Spinal cord (tissue), 3 donors: ENCODE measurements around the gene PLK4.

- PRO-cap: no peak
- RAMPAGE, long total RNA: no peak
Measured at GRCh38 chr4:121817200-121818492, 6.0 kb downstream of the CCNA2 start.

DNA sequence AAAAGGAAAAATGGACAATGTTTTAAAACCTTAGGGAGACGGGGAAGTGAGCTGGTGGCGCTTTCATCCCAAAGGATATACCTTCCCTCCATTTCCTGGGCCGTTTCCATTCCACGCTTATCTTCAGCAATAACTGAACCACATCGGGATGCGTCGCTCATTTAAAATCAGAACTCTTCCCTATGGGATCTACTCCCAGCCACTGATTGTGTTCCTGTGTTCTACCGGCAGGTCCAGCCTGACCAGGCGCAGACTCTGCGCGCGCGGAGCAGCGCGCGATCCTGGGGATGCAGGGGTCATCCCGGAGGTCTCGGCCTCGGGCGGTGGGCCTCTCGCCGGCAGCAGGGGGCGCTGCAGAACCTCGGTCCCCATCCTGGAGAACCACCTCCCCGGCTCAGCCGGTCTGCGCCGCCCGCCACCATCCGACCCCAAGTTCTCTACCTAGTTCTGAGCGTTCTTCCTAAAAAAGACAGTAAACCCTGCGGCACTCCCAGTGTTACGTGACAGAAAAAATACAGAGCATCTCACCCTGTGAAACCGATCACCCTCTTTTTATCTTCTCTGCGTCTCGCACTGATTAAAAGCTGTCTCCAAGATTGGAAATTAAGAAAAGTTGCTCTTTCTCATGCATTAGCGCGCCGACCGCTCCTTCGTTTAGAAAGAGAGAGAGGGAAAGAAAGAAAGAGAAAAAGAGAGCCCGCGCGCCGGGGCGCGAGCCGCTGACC is 1.7 kb downstream of the TRPC3 start:
- PRO-cap: no peak
- RAMPAGE, long total RNA: no peak

- PRO-cap: no peak
- RAMPAGE, long total RNA: no peak
Measured at GRCh38 chr4:122347345-122347991, 31.3 kb upstream of the ADAD1 start.

- PRO-cap: no peak
- RAMPAGE, long total RNA: no peak
Measured at GRCh38 chr4:122458458-122458837, 1.9 kb upstream of the IL2 start.

GRCh38 chr4:122700078-122700716 is 32.3 kb upstream of the BBS12 start:
- PRO-cap: no peak
- RAMPAGE, long total RNA: no peak

DNA sequence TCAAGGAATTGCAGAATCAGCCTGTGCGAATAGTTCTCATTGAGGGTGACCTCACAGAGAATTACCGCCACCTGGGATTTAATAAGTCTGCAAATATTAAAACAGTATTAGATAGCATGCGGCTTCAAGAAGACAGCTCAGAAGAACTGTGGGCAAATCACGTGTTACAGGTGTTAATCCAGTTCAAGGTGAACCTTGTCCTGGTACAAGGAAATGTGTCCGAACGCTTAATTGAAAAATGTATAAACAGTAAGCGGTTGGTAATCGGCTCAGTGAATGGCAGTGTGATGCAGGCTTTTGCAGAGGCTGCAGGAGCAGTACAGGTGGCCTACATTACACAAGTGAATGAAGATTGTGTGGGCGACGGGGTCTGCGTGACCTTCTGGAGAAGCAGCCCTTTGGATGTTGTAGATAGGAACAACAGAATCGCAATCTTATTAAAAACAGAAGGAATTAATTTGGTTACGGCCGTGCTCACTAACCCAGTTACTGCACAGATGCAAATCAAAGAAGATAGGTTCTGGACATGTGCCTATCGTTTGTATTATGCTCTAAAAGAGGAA is 10.5 kb downstream of the BBS12 start:
- PRO-cap: no peak
- RAMPAGE, long total RNA: no peak

DNA sequence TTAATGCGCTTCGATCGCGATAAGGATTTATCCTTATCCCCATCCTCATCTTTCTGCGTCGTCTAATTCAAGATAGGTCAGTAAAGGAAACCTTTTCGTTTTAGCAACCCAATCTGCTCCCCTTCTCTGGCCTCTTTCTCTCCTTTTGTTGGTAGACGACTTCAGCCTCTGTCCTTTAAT is 658 bp upstream of the FGF2 start:
- PRO-cap: no peak
- RAMPAGE, long total RNA: no peak

DNA sequence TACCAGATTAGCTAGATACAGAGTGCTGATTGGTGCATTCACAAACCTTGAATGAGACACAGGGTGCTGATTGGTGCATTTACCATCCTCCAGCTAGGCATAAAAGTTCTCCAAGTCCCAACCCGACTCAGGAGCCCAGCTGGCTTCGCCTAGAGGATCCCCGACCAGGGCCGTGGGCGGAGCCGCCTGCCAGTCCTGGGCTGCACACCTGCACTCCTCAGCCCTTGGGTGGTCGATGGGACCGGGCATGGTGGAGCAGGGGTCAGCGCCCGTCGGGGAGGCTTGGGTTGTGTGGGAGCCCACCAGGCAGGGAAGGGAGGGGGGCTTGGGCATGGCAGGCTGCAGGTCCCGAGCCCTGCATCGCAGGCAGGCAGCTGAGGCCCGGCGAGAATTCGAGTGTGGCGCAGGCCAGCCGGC is 38.6 kb downstream of the SPRY1 start:
- PRO-cap: no peak
- RAMPAGE, long total RNA: no peak

DNA sequence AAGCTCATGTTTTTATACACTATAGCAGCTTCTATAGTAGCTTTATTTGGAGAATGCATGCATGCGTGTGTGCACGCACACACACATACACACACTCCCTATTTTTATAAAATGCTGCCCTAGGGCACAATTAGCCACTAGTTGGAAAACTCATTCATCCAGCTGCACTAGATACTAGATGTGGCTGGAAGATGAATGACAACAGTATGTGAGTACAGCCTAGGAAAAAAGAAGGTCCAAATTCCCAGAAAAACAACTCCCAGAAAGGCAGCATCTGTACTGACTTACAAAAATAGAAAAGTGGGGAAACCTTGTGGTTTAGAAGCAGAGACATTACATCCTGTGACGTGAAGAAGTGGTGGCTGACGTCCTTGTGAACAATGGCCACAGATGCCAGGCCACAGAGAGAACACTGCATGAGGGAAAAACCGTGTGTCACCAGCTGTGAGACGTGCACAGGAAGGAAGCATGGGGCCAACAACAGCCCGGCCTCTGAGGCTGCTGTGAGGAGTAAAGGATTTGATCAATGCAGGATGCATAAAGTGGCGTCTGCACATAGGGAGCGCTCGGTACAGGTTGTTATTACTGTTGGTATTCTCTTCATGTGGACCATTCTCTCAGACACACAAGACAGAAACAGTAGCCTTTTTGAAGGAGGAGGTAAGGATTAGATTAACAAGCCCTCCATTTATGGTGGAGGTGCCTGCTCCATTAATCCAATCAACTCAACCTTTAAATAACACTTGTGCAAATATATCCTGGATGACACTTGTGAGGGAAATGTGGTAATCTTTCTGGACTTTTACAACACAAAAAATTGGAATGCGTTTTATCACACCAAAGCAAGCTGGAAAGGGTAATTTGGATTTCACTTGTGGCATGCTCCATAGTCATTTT is 81.3 kb downstream of the SPRY1 start:
- PRO-cap: no peak
- RAMPAGE, long total RNA: no peak

DNA sequence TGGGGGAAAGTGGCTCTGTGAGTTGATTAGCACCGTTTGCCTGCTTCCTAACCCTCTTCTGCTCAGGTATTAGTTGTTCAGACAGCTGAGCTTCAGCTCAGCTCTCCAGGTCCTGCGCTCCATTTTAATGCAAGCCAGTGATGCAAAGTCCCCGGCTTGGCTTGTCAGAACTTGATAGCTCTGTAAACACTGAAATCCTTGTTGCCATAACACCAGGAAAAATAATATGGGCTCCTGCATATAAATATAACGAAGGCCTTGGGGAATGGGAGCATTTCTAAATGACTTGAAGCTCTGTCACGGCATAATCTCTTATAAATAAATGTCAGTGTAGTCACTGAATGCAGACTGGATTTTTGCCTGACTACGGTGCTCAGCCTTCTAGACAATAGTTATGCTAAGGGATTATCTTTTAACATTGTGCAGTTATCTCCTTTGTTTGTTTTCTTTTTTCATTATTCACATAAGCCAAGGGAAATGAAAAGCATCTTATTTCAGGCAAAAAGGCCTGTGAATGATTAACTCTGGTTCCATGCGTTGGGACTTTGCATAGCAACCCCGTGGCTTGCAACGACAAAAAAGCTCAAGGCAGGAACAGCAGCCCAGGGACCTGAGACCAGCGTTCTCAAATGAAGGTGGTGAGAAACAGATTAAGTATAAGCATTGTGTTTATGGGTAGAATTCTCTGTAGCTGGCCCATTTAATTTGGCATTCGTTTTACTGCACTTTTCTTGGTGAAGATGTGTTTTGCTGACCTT is 253.3 kb downstream of the SPRY1 start:
- PRO-cap: no peak
- RAMPAGE, long total RNA: no peak

- PRO-cap: no peak
- RAMPAGE, long total RNA: no peak
Measured at GRCh38 chr4:123659414-123659783, 262.8 kb downstream of the SPRY1 start.

DNA sequence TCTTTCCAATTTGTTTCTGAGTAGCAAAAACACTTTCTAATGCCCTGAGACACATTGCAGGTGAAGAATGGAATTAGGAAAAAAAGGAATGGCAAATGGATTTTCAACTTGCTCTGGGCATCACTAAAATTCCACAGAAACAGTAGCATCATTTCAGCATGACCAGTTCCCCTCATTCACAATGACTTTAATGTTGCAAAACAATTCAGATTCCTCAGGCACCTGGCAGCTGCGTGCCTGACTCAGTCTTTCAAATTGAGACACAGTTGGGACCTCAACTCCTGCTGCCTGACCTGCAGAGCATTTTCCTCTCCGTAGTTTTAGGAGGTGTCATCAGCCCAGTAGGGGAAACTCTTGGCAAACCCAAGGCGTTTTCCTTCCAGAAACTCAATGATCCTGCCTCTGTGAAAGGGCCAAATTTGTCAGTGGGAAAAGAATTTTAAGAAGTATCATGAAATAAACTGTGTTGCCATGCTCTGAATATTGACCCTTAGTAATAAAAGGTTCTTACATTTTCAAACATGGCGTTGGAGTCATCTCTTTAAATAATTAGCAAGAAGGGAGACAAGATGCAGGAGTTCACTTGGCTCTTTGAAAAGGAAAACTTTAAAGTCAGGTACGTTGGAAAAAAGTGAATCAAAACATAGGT is 389.0 kb downstream of the SPRY1 start:
- PRO-cap: no peak
- RAMPAGE, long total RNA: no peak

DNA sequence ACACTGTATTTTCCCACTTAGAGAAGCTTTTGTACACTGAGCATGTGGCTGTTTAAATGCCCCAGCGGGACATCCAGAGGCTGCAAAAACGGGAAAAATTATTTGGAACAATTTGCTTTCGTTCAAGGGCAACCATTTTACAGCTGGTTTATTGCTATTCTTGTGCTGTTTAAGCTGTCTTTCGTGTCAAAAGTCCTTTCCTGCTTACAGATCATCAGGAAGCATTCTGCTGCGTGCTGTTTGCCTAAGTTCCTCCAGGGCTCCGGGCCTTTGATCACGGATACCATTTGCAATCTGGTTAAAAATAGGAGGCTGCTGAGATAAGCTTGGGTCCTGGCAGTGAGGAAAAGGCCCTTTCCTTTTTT is 460.5 kb downstream of the SPRY1 start:
- PRO-cap: no peak
- RAMPAGE, long total RNA: no peak

DNA sequence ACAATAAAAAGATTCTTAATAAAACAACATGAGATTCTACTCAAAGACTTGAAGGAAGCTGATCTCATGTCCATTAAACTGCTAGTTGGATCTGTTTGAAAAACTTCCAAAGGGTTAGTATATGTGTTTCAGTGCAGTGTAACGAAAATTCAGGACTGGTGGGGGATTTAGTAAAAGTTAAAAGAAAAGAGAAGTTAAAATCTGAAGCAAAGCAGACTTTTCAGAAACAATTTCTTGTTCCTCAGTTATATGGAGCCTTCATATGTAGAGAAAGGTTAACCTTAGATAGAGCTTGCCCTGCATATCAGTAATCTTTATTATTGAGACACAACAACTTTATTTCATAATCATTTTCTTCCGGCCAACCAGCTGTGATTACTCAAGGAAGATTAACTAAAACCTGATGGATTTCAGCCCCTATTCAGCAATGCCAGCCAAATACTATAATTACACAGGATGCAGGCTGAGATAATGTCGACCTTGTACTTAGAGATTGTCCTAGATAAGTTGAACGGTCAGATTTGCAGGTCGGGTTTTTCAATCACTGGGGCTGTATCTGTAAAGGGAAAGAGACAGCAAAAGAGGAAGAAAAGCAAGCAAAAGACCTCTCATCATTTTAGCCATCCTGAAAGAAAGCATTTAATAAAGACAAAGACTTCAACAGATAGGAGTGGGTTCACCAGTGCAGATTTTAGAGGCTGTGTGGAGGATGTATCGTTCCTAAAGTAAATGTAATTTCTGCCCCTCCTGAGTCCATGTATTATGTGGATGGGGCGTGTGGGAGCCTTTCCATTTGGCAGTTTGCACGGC is 496.4 kb downstream of the SPRY1 start:
- PRO-cap: no peak
- RAMPAGE, long total RNA: no peak

GRCh38 chr4:124097437-124097793 is 615.1 kb downstream of the ANKRD50 start:
- PRO-cap: no peak
- RAMPAGE, long total RNA: no peak

- PRO-cap: no peak
- RAMPAGE, long total RNA: no peak
Measured at GRCh38 chr4:124936453-124936946, 224.0 kb upstream of the ANKRD50 start.

- PRO-cap: no peak
- RAMPAGE, long total RNA: no peak
Measured at GRCh38 chr4:125676161-125676604, 361.4 kb downstream of the FAT4 start.

DNA sequence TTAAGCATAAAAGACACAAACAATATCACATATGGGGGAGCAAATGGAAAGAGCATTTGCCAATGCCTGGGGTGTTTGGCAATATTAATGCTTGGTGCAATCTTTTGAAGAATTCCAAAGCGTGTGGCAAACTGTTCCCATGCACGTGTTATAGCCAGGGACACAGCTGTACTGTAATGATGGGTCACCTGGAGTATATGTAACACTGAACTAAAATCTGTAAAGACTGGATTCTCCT is 1058.0 kb upstream of the INTU start:
- PRO-cap: no peak
- RAMPAGE, long total RNA: no peak

- PRO-cap: no peak
- RAMPAGE, long total RNA: no peak
Measured at GRCh38 chr4:127782453-127783169, 489 bp downstream of the HSPA4L start.

DNA sequence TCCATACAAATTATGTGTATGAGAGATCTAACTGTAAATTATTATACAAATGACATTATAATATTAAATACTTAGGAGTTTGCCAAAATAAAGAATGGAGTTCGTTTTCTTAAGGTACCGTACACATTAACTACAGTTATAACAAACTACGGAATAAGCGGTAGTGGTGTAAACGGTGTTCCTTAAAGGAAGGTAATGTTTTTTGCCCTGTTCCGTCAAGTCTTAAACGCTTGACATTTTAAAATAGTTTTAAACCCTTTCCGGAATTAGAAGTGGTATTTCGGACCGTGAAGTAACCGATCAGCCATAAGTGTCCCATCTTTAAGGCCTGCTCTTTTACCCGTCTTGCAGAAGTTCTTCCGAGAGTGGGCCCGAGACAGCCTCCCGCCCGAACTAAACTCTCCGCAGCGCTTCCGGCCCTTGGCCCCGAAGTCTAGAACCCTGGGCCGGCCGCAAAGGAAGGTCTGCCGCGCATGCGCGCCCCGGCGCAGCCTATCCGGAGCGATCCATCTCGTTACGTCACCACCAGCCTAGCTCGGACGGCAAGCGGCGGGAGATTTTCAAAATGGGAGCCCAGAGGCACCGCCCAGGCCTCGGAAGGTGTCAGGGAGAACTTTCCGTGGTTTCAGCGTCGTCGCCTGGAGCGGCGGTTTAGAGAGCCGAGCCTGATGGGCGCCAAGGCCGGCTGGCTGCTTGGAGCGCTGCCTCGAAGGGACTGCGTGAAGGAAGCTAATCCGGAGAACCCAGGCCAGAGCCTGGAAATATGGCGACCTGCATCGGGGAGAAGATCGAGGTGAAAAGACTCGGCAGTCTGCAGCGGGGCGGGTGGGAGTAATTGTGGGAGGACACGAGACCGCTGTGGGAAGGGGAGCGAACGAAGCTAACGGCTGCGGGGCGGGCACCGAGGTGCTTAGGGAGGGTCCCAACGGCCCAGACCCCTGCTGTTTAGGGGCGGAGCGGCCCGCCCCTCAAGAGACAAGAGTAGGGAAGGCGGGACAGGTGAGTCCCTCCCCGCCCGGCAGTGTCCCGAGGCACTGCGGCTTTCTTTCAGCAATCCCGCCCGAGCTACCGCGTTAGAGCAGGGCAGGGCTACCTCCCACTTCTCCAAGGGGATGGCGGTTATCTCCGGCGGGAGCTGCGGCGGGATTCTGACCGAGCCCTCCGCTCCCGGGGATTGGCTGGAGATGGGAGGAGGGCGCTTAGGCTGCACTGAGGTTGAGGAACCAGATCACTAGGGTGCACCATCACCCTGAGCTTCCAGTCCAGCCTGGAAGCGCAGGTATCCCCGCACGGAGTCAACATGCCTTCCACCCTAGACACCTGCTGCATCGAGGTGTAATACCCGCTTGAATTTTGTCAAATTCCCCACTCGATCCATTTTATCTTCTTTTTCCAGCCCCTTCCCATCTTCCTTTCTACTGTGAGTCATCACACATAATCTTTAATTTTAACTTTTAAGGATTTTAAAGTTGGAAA is at the start of gene PLK4:
PLK4 (plus strand) TSS at position 522 of the 1,476 bp plus-strand sequence.
- PRO-cap: no peak
- RAMPAGE, long total RNA: start-site peak on the minus strand centred at position 416 of the sequence, 43 bp wide, 7 and 11 reads in 2 replicates; start-site peak on the plus strand centred at position 531 of the sequence, 24 bp wide, 48 and 59 reads in 2 replicates